H7 (cell line): ENCODE measurements around the gene UCN3.

DNA sequence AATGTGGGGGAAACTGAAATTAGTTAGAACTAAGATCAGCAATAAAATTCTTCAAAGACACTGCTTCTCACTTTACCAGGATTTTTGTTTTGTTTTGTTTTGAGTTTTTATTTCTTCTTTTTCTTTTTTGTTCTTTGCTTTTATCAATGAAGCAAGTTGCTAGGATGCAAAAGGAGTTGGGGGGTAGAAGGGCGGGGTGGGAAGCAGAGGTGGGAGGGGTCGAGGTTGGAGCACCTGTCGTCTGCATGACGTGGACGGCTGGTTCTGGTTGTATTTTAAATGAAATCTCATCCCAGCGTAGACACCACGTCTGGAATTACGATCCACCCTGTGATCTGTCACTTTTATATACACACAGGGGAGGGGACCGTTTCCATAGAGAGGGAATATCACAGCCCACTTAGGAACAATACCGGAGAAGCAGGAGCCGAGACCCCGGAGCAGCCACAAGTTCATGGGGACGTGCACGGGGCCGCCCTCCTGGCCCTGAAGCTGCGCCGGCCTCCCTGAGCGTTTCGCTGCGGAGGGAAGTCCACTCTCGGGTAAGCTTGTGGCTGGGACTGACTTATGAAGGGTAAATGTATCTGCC, at the start of gene UCN3:
TSS of gene UCN3 (plus strand) at position 278 of the 589 bp plus-strand sequence.
- RAMPAGE, long total RNA: no peak

DNA sequence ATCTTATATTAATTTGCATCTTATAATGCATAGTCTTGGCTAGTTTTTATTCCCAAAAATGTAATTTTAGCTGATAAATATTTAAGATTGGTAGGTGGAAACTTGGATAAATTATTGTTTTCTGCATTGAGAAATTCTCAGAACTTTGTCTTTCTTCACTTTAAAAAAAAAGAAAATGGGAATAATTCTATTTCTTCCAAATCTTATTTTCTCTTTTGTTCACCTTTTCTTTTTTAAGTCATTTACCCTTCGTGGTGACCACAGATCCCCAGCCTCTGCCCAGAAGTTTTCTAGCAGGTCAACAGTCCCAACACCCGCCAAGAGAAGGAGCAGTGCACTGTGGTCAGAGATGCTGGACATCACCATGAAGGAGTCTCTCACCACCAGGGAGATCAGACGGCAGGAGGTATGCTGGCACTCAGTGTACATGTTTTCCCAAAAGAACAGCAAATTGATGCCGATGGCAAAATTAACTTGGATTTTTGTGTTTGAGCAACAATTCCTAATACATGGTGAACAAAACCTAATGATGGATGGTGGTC, 39.8 kb downstream of the NET1 start:
- RAMPAGE, long total RNA: no peak

GRCh38 chr10:5466988-5467589, 32.3 kb downstream of the CALML5 start:
- RAMPAGE, long total RNA: no peak

- RAMPAGE, long total RNA: no peak
Observed at GRCh38 chr10:5486678-5487431, 12.5 kb downstream of the CALML5 start.

- RAMPAGE, long total RNA: no peak
Observed at GRCh38 chr10:5503436-5504038, 4.2 kb upstream of the CALML5 start.

DNA sequence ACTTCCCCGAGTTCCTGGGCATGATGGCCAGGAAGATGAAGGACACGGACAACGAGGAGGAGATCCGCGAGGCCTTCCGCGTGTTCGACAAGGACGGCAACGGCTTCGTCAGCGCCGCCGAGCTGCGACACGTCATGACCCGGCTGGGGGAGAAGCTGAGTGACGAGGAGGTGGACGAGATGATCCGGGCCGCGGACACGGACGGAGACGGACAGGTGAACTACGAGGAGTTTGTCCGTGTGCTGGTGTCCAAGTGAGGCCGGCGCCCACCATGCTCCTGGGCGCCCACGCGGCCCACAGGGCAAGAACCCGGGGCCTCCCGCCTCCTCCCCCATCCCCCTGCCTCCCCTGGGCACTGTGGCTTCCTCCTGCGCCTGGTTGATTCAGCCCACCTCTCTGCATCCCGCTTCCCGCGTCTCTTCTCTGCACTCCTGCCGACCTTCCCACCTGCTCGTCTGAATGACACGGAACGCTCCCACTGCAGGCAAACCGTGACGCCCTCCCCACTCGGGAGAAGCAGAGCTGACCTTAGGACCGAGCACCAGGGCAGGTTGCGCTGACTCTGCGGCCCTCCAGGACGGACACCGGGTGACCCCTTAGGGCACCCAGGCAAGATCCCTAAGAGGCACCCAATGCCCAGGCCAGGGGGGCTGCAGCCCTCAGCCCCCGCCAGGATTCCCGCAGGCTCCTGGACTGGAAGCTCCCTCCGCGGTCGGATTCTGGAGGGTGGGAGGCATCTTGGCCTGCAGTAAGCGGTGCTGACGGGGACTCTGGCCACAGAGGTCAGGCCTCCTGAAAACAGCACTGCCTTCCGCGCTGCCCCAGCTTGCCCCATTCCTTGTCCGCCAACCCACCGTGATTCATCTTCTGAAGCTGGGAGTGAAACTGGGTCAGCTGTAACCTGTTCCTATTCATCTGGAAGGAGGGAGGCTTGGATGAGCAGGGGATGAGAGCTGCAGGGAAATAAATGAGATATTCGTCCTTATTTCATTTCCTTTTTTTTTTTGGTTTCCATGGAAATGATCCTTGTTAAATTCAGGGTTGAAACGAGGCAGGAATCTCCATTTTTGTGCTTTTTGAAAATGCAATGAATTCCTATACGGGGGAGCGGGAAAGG, 876 bp downstream of the CALML3 start:
- RAMPAGE, long total RNA: no peak

DNA sequence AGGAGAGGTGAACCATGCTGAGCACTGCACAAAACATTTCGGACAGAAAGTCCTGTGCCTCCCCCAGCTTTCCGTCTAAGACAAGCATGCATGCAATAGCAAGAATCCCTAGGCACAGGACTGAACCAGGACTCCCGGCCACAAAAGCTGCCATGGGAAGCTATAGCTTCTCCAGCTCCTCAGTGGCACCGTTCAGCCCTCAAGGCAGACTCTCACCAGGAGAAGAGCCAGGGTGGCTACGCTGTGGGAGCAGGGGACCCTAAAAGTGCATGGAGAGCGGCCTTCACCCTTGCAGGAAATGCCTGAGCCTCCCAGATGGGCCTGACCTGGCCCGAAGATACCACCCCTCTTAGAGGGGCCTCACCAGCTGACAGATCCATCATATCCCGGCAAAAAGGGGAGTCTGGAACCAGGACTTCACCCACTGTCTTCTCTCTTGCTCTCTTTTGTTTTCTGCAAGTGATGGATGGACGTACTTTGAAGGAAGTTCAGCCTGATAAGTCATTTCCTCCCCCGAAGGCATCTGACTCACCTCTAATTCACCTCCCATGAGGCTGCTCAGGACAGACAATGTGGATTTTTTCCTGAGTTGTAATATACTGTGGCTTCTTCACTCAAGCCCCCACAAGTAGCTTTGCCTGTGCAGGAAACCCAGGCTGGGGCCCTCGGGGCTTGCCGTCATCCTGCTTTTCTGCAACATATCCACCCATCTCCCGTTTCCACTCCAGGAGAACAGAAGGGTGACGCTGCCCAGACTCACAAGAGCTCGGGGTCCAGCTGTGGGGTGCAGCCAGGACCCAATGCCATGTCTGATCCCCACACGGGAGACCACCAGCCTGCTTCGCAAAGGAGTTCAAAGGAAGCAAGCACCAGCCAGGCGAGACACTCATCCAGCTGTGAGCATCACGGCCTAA, 70.5 kb downstream of the ASB13 start:
- RAMPAGE, long total RNA: no peak

DNA sequence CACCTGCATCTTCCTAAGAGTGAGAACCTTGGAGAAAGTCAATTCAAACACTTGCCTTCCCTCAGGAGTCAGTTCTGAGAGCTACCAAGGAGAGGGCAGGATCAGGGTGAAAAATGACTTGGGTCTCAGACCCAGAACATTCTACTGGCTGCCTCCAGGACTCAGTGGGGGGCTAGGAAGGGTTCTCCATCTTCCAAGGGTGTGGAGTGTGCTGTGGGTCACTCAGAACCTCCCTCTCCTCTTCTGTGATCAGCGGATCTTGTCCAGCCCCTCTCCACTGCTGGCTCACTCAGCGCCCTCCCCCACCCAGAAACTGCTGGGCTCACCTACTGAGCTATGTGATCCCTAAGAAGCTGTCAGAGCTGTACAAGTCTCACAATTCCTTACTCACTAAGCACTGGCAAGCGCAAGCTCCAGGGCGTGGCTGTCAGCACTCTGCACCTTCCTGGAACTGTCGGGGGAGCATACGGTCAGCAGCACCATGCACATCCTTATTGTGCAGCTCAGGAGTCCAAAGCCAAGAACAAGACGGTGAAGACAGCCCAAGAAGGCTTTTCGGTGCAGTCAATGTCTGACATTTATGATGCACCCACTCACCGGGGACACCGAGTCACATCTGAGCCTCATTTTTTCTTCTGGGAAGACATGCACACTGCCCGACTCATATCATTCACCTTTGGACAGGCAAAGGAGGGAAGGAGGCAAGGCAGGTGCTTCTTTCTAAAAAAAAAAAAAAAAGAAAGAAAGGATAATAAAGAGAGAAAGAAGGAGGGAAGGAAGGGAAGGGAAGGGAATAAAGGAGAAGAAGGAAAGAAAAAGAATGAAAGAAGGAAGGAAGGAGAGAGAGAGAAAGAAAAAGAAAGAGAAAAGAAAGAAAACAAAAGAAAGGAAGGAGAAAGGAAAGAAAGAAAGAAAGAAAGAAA, 56.4 kb downstream of the ASB13 start:
- RAMPAGE, long total RNA: no peak

GRCh38 chr10:5659176-5659779, 7.1 kb downstream of the ASB13 start:
- RAMPAGE, long total RNA: no peak

DNA sequence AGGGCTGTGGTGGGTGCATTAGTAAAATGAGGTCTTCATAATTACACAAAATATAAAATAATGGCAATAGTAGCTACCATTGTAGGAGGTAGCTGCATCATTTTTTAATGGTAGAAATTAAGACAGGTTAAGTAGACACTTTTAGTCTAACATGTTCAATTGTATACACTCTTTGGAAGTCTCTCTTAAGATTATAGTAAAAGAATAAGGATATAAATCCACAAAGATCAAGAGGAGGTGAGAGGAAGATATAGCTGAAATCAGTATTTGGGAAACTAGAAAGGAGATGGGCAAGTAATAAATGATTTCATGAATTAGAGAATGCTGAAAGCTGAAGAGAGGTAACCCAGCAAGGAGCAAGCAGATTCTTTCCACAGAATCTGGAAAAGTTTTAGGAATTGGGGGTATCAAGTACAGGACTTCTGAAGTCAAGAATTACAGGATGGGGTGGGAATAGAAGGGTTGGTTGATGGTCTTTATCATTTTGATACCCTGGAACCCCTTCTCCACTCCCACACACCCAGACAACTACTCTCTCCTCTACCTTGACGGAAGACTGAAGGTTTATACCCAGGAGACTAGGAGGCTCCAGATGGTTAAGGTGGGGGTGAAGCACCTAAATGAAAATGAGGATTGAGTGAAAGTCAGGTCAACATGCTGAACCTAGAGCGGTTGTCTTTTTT, 11.0 kb downstream of the TASOR2 start:
- RAMPAGE, long total RNA: no peak

- RAMPAGE, long total RNA: no peak
Observed at GRCh38 chr10:5811337-5811801, 1.9 kb downstream of the GDI2 start.

DNA sequence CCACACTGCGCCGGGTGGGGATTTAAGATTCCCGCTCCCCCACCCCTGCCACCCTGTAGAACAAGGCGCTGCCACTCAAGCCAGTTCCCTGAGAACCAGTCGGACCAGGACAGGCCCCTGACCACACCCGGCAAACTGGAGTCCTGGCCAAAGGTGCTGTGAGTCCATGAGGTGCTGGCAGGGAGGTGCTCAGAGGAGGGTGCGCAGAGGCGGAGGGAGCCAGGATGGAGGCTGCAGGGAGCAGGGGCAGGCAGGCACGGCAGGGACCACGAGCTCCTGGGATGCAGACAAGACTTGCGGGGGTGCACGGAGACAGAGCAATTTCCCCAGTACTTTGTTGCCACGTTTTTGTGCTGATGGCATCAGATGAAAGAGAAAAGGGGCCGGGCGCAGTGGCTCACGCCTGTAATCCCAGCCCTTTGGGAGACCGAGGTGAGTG, 19.8 kb upstream of the GDI2 start:
- RAMPAGE, long total RNA: no peak

GRCh38 chr10:5972868-5973269, 4.5 kb downstream of the IL15RA start:
- RAMPAGE, long total RNA: no peak

GRCh38 chr10:5984259-5984566, 6.9 kb upstream of the IL15RA start:
- RAMPAGE, long total RNA: no peak

GRCh38 chr10:6037972-6038691, 24.0 kb downstream of the IL2RA start:
- RAMPAGE, long total RNA: no peak

DNA sequence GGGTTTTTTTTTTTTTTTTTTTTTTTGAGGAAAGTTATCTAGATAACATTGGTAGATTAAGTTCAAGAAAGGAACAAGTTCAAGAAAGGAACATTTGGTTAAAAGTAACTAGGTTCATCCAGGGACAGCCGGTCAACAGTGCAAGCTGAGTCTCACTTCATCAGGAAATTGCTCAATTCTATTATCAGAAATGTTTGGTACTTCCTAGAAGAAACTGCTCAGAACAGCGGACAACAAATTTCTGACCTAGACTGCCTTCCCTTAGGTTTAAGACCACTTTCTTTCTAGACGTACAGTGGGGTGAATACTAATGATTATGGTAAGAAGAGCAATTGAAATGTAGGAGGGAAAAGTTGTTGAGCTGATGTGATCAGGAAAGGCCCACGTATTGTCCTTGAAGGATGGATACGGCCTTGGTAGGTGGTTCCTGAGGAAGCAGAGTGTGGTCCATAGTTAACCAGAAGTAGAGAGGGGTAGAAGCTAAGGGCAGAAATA, 3.8 kb upstream of the IL2RA start:
- RAMPAGE, long total RNA: no peak

GRCh38 chr10:6102186-6102663, 13.4 kb downstream of the RBM17 start:
- RAMPAGE, long total RNA: no peak

DNA sequence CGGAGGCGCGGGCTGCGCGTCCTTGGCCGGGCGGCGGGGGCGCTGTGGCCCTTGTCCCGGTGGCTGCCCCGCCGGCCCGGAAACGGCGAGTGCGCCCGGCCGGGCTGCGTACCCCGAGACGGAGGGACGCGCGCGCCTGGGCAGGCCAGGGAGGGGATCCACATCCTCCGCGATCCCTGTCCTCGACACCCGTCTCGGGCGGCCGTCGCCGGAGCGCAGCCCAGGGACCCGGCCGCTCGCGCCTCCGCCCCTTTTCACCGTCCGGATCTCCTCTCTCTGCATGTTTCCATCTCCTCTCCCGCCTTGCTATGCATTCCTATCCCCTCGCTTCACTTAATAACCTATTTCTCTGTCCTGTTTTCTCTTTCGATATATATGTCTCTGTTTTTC, 729 bp downstream of the PFKFB3 start:
- RAMPAGE, long total RNA: no peak

- RAMPAGE, long total RNA: no peak
Observed at GRCh38 chr10:6204891-6205128, 2.1 kb downstream of the PFKFB3 start.

DNA sequence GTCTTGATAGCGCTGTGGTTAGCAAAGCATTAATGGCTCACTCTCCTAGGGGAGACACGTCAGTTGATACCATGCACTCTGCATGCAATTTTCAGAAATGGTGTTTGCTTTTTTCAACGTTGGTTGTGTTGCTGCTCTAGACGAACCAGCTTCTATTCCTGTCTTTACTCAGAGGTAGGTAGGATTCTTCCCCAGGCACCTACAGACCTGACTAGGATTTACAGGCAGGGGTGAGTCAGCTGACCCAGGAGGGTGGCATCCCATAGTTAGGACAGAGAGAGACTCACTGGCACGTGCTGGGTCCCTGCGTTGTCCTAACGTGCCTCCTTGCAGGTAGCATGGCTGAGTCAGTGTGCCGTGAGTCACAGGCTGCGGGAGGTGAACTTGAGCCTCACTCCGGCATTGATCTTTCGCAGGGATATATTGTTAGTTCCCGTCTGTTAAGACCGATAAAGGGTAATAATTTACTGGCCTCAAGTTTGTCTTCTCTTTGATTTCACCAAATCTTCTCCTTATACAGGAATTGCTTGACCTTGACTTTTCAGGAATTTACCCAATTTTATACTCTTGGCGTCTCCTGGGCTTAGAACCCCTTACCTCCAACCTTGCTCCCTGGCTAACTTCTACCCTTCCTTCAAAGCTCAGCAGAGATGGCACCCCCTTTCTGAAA, 96.5 kb downstream of the PFKFB3 start:
- RAMPAGE, long total RNA: no peak